Left cardiac atrium (tissue), 1 donor: ENCODE results near the genes TRAPPC8, MAPRE2 and ZSCAN30.

GRCh38 chr18:31490325-31490876, 7.6 kb upstream of the DSG2 start:
- PRO-cap: no peak

DNA sequence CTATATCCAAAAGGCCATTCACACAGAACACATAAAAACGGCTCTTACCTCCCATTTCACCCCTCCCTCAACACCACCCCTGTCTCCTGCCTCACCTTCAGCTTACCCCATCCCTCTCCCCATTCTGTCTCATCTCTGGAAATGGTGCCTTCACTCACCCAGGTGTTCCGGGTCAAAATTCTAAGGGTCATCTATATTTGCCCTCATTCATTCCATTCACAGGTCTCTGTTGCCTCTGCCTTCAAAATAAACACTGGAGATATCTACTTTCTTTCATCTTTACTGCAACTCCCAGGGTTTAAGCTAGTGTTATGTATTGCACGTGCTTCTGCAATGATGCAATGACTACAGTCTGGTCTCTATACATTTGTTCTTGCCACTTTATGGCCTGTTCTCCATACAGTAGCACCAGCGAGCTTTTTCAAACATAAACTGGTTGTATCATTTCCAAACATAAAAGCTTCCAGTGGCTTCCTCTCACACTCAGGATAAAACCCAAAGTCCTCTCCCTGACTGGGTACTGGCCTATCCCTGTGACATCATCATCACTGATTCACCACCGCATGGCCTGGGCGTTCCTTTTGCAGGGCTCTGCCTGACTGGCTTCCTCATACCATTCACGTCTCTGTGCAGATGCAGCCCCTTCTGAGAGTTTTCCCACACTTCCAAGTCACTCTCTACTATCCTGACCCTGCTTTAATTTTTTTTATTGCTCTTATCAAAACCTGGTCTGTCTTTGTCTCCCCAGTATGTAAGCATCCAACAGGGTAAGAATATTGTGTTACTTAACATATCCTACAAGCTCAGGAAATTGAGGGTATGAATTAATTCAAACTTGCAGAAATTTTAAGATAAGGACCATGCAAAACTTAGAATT, 14.4 kb downstream of the DSG2 start:
- PRO-cap: no peak

- PRO-cap: no peak
These were observed 28.9 kb upstream of the TTR start for GRCh38 chr18:31562865-31563162.

GRCh38 chr18:31834827-31836179, 74.6 kb upstream of the SLC25A52 start:
- PRO-cap: no peak

DNA sequence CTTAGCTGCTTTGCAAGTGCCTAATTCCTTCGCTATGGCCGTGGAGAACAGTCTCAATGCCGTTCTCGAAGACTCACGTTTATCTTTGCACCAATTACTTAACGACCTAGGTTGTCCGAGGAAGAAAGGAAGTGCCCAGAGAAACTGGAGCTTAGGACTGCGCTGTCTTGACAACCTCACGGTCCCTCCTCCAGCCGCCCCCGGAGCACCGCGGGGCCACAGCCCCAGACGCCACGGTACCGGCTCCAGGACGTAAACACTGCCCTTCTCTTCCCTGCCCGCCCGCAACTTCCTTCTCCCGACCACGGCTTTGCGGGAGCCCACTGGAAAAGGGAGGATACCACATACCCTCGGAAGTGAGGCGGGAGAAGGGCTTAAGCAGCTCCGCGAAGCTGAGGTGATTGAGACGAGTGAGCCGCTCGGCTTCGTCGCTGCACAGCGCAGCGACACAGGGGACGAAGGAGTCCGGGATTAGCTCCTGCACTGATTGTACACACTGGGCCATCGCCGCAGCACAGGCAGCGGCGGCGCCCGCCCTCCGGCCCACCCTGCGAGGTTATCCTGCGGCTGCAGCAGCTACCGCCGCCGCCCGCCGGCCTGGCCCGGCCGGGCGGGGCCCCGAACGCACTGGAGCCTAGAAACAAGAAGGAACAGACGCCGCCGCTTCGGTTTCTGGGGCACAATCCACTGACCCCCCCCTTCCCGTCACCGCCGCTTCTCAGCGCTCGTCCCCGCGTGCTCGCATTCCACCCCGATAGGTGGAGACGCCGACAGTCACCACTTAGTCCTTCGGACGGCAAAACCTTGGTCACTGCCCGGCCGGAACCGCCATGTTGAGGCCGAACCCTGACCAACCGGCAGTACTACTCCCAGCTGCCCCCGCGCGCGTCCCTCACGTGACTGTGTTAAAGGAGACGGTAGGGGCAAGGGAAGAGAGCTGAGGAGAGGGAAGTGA, at the start of gene TRAPPC8:
TRAPPC8 (minus strand) TSS at position 869 of the 955 bp plus-strand sequence.
- PRO-cap: bidirectional peak, plus-strand start outside the sequence, minus-strand start at position 835 of the sequence

DNA sequence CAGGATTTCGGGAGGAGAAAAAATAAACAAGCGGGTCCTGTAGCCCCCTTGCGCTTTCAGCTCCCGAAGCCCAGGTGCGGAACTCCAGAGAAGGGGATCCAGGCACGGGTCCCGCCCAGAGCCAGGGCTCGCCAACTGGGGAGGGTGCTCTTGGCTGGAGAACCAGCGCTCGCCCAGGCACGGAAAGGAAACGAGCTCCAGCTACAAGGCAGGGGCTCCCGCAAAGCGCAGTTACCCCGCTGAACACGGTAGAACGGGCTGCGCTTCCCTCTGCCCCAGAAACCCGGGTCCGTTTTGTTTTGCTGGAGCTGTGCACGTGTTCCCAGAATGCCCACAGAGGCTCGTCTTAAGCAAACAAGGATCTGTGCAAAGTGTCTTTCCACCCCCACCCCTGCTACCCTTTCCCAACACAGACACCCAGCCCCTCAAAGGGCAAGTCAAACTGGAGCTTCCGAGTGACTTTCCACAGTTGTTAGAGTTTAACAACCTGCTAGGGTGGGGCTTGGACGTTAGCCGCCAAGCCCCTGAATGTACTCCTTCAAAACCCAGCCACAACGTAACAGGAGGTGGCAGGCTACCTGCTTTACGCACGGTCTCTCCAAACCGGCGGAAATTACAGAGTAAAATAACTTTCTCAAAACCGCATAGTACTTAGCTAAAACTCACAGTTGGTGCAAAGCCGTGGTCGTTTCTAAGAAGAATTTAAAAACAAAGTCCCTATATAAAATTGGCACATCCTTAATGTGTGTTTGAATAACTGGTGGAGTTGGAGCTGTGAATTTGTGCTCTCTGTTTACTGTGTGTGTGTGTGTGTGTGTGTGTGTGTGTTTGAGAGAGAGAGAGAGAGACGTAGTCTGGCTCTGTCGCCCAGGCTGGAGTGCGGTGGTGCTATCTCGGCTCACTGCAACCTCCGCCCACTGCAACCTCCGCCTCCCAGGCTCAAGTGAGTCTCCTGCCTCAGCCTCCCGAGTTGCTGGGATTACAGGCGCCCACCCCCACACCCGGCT, 884 bp downstream of the RNF125 start:
- PRO-cap: no peak

DNA sequence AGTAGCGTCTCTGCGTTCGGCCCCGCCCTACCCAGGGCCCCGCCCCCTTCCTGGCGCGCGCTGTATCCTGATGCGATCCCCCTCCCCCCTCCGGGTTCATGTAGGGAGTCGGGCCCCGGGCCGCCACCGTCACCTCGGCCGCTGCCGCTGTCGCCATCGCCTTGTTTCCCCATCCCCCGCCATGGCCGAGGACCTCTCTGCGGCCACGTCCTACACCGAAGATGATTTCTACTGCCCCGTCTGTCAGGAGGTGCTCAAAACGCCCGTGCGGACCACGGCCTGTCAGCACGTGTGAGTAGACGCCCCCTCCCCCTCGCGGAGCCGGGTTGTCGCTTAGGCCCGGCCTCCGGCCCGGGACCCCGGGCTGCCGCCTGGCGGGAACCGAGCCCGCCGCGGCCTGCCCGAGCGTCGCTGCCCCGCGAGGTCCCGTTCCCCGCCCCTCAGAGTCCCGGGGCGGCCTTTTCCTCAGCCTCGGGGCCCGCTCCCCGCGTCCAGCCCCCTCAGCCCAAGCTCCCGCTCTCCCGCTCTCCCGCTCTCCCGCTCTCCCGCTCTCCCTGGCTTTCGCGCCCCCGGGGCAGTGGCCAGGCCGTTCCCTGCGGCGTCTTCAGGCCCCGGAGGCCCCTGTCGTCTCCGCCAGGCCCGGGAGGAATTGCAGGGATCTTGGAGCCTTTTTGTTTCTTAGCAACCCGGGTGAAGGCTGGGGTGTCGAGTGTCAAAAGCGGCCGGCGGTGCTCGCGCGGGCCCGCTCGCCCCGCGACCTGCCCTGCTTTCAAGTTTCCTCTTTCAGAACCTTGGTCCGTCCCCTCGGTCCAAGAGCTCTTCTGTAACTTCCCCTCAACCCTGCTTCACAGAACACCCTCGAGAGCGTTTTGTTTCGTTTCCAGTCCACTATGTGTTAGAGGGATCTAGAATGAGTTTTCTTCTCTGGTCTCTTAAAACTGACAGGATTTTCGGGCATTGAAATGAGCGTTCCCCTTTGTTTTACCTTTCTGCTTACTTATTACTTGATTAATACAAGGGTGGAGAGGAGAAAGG, 1.2 kb downstream of the RNF138 start:
- PRO-cap: bidirectional peak, plus-strand start at position 99 of the sequence, minus-strand start outside the sequence; unidirectional peak, minus-strand start at position 632 of the sequence; unidirectional peak, minus-strand start at position 771 of the sequence

- PRO-cap: unidirectional peak, minus-strand start at chr18:32470519
These were observed 578 bp downstream of the GAREM1 start for GRCh38 chr18:32470033-32470574.

GRCh38 chr18:32768787-32769262, 4.0 kb downstream of the KLHL14 start:
- PRO-cap: no peak

DNA sequence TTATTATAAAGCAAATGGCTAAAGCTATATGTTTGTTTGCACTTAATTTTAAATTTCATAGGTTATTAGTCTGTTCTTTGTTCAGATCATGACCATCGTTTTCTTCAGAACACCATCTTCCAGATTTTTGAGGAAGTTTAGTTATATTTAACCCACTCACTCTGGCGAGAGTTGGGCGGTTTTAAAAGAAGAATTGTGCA, 214.8 kb upstream of the DTNA start:
- PRO-cap: no peak

GRCh38 chr18:34593669-34594729, 116.1 kb upstream of the DTNA start:
- PRO-cap: no peak

GRCh38 chr18:35040913-35041960, at the start of gene MAPRE2:
TSS of gene MAPRE2 (plus strand) at chr18:35041413.
- PRO-cap: bidirectional peak, plus-strand start at chr18:35041443, minus-strand start at chr18:35041249

- PRO-cap: no peak
These were observed 754 bp downstream of the MAPRE2 start for GRCh38 chr18:35041961-35042372.

- PRO-cap: no peak
These were observed 34.0 kb downstream of the MAPRE2 start for GRCh38 chr18:35075121-35075758.

- PRO-cap: no peak
These were observed 90.6 kb downstream of the MAPRE2 start for GRCh38 chr18:35131629-35132453.

GRCh38 chr18:35289173-35290080, 602 bp downstream of the ZSCAN30 start:
- PRO-cap: no peak

- PRO-cap: bidirectional peak, plus-strand start at chr18:35290324, minus-strand start at chr18:35290222
These were observed at the start of gene ZSCAN30 for GRCh38 chr18:35290111-35290888. TSS of gene ZSCAN30 (minus strand) at chr18:35290229.

DNA sequence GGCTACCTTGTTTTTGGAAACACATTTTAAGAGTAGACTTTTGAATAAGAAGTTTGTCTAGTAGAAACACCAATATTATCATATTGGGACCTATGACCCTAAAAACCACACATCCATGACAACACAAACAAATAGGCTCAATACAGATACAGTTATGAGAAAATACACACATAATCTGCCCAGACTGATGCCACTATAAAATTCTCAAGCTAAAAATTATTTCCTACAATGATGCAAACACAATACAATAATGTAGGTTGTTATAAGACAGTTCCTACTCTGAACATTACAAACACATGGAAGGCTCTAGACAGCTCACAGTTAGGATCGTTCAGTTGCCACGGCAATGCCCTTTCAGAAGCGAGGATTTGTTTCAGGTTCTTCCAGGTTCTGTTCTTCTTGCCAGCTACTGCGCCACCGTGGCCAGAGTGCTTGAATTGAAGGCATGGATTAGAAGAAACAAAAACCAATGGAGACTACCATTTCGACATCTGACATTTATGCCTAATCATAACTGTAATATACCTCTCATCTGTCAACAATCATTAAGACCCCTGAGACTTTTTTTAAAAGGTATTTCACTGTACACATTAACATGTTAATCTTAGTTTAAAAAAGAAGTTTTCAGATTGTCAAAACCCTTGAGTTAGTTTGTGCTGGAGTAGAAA, 18.6 kb downstream of the INO80C start:
- PRO-cap: no peak

- PRO-cap: no peak
These were observed 15.9 kb downstream of the INO80C start for GRCh38 chr18:35481862-35482301.

GRCh38 chr18:35770297-35770557, 188.7 kb downstream of the GALNT1 start:
- PRO-cap: no peak